Aorta (tissue), 1 donor: Measurements from ENCODE around the genes CCDC85B and FOSL1.

DNA sequence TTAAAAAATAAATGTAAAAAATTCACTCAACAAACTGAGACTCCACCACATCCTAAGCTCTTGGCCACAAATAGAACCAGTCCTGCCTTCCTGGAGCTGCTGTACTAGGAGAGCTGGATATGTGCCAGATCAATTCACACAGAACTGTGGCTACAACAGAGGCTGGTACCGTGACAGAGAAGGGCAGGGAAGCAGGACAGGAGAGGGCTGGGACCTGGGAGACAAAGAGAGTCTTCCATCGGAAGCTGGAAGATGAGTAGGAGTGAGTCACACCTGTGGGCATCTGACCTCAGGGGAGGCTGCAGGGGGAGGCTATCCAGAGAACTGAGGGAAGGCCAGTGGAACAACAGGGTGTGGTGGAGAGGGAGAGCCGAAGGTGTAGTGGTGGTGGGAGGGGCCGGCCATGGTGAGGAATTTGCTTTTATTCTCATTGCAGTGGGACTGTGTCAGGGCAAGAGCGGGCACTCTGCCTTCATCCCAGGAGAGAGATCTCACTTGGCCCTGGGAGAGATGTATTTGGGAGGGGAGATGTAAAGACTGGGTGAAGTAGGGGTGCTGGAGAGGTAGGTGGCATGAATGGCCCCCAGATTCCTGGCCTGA is 1.9 kb upstream of the LTBP3 start:
- PRO-cap = no peak

DNA sequence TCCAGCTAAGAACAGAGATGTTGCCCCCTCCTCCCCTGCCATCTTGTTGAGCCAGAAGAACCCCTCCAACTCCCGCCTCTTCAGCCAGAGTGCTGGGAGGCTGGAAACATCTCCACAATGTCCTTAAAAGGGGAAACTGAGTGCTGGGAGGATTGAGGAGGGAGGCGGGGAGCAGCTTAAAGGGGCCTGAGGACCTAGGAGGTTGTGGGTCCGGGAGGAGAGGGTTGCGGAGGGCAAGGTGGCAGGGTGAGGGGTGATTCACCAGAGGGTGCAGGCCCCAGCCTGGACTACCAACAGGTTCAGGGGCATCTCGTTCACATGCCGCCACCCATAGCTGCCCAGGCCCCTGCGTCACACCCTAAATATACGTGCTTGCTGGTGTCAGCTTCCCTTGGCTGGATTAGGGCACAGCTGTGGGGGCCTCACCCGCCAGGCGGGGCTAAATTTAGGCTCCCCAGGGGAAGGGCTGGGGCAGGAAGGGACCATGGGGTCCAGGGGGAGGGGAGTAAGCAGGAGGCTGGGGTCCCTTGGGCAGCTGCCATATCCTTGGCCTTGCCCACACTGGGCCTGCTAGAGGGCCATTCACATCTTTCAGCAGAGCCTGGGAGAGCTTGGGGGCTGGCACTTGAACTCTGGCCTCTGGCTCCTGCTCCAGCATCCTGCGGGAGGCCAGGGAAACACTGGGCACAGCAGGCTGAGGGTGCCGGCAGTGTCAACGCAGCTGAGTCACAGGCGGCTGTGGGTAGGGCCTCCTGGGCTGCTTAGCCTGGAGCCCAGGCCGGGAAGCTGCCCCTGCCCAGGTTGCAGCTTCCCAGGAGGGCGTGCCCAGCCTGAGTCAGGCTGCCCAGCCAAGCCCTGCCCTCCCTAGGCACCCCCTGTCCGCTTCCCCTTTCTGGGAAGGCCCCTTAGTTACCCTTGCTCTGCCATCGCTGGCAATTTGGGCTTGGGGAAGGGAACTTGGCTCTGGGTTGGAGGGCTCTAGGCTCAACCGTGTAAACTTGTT is 1.3 kb downstream of the EHBP1L1 start:
- PRO-cap = unidirectional peak, minus-strand start at position 42 of the sequence; unidirectional peak, minus-strand start at position 292 of the sequence; unidirectional peak, minus-strand start at position 336 of the sequence; unidirectional peak, minus-strand start at position 682 of the sequence; unidirectional peak, minus-strand start at position 740 of the sequence

DNA sequence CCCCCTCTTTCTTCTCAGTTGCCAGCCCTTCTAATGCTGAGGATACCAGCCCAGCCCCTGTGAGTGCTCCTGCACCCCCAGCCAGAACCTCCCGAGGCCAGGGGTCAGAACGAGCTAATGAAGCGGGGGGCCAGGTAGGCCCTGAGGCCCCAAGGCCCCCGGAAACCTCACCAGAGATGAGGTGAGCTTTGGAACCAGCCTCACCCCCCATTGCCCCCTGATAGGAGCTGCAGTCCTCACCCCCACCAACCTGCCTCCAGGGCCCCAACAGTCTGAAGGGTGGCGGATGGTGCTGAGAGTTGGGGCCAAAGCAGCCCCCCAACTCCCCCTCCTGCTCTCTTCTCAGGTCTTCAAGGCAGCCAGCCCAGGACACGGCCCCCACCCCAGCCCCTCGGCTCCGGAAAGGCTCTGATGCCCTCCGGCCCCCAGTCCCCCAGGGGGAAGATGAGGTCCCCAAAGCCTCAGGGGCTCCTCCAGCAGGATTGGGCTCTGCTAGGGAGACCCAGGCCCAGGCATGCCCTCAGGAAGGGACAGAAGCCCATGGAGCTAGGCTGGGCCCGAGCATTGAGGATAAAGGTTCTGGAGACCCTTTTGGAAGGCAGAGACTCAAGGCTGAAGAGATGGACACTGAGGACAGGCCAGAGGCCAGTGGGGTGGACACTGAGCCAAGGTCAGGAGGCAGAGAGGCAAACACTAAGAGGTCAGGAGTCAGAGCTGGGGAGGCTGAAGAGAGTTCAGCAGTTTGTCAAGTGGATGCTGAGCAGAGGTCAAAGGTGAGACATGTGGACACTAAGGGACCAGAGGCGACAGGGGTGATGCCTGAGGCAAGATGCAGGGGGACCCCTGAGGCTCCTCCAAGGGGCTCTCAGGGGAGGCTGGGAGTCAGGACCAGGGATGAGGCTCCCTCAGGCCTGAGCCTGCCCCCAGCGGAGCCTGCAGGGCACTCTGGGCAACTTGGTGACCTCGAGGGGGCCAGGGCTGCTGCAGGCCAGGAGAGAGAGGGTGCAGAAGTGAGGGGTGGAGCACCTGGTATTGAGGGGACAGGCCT is 5.7 kb downstream of the EHBP1L1 start:
- PRO-cap = no peak

DNA sequence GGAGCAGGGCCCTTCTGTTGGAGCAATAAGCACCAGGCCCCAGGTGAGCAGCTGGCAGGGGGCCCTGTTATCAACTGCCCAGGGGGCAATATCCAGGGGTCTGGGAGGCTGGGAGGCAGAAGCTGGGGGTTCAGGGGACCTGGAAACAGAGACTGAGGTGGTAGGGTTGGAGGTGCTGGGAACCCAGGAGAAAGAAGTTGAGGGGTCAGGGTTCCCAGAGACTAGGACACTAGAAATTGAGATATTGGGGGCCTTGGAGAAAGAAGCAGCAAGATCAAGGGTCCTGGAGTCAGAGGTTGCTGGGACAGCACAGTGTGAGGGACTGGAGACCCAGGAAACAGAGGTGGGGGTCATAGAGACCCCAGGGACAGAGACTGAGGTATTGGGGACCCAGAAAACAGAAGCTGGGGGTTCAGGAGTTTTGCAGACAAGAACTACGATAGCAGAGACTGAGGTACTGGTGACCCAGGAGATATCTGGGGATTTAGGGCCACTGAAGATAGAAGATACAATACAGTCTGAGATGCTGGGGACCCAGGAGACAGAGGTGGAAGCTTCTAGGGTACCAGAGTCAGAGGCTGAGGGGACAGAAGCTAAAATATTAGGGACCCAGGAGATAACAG is 6.5 kb downstream of the EHBP1L1 start:
- PRO-cap = no peak

DNA sequence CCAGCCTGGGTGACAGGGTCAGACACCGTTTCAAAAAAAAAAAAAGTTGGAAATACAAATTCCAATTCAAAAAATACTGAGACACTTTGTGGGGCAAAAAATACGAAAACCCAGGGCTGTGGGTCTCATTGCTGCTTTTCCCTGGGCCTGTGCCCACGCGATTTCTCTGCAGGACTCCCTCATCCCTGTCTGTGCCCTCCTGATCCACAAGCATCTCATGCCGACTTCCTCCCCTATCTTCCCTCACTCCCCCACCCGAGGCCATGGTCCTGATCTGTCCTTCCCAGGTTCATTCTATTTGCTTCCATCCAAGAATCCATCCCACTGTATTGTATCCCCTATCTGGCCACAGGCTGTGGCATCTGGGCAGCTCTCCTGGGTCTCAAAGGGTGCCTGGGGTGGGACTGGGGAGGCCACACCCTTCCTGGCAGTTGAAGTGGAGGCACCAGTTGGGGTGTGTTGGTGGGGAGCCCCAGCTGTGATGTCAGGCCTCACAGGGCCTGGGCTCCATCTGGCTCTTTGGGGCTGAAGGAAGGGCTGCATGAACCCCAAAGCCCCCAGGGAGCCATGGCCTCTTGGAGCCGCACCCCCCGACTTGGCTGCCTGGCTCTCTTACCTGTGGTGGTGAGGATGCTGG is 644 bp downstream of the KCNK7 start:
- PRO-cap = no peak

- PRO-cap = no peak
Observed at GRCh38 chr11:65610601-65610976, 3.4 kb downstream of the MAP3K11 start.

DNA sequence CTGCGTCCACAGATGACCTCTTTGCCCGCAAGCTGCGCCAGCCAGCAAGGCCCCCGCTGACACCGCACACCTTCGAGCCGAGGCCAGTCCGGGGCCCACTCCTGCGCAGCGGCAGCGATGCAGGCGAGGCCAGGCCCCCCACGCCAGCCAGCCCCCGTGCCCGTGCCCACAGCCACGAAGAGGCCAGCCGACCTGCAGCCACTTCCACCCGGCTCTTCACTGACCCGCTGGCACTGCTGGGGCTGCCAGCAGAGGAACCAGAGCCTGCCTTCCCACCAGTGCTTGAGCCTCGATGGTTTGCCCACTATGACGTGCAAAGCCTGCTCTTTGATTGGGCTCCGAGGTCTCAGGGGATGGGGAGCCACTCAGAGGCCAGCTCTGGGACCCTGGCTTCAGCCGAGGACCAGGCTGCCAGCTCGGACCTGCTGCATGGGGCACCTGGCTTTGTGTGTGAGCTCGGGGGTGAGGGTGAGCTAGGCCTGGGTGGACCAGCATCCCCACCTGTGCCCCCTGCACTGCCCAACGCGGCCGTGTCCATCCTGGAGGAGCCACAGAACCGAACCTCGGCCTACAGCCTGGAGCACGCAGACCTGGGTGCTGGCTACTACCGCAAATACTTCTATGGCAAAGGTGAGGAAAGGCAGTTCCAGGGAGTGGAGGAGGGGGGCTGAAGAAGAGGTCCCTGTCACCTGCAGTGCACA is 3.2 kb downstream of the SIPA1 start:
- PRO-cap = no peak

GRCh38 chr11:65641672-65642757 is 4.1 kb downstream of the SIPA1 start:
- PRO-cap = no peak

- PRO-cap = no peak
Observed at GRCh38 chr11:65718421-65719346, 1.9 kb downstream of the RNASEH2C start.

GRCh38 chr11:65781157-65782088 is 647 bp upstream of the AP5B1 start:
- PRO-cap = no peak

GRCh38 chr11:65788272-65788759 is 1.5 kb downstream of the OVOL1 start:
- PRO-cap = no peak

GRCh38 chr11:65850021-65850406 is 8.0 kb downstream of the CFL1 start:
- PRO-cap = no peak

DNA sequence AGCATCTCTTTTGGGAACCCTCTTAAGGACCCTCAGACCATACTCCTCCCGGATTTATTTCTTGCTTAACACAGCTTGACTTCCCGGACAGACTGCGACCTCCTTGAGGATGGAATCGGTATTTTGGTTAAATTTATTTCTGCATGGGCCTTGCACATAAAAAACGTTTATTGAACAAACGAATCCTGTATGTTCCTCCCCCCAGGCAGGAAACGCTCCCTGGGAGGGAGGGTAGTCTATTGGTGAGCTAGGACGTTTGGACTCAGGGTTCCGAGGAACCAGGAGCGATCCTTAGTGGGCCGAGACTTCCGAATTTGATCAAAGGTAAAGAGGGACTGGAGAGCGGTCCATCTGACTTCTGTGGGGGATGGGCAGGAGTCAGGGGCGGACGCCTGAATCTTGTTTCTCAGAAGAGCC is 503 bp upstream of the CCDC85B start:
- PRO-cap = no peak

DNA sequence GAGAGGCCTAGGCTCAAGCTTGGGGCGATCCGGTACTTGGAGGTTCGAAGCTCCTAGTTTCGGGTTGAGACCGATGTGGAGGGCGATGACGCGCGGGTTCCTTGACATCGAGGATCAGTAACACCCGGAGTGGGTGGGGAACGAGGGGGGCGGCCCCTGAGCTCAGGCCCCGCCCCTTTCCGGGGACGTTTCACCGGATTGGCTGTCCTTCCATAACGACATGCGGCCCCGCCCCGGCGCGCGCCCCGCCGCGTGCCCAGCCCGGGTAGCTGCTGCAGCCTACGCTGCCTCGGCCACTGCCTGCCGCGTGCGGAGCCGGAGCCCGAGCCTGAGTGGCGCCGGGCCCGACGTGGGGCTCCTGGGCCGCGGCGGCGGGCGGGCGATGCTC is at the start of gene CCDC85B:
TSS of gene CCDC85B (plus strand) at position 295 of the 388 bp plus-strand sequence.
- PRO-cap = bidirectional peak, plus-strand start at position 296 of the sequence, minus-strand start at position 116 of the sequence

- PRO-cap = no peak
Observed at GRCh38 chr11:65890769-65891614, 519 bp downstream of the CCDC85B start.

DNA sequence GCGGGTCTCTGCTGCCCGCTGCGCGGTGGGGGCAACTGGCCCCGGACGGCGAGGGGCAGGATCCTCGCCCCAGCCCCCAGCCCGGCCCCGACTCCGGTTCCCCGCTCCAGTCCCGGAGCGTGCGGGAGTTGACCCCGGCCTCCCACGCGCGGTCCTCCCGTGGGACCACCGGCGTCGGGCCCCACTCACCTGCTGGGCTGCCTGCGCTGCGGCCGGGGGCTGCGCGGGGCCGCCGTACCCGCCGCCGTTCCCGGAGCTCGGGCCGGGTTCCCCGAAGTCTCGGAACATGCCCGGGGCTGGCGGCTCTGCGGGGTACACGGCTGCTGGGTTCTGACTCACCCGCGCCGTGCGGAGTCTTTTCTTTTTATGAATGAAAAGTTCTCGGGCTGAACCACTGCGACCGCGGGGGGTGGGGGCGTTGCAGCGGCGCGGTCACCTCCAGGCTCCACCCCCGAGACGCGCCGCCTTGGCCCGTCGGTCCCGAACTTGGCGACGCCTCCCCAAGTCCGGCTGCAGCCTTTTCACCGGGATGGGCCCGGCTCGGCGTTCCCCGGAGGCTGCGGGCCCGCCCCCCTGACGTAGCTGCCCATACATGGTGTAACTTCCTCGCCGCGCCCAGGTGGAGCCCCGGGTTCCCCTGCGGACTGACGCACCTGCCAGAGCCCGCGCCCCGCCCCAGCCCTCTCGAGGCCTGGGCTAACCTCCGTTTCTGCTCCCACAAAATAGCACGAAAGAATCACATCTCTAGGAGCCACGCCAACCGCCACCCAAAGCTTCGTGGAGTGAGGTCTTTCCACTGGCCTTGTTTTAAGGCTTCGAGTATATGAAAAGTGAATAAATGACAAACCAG is at the start of gene FOSL1:
TSS of gene FOSL1 (minus strand) at position 337 of the 850 bp plus-strand sequence.
- PRO-cap = unidirectional peak, minus-strand start at position 337 of the sequence

GRCh38 chr11:65967163-65967970 is 5.8 kb downstream of the SART1 start:
- PRO-cap = no peak

- PRO-cap = no peak
Observed at GRCh38 chr11:65979081-65979881, 17.7 kb downstream of the SART1 start.

GRCh38 chr11:66062795-66063219 is 7.3 kb upstream of the PACS1 start:
- PRO-cap = no peak

DNA sequence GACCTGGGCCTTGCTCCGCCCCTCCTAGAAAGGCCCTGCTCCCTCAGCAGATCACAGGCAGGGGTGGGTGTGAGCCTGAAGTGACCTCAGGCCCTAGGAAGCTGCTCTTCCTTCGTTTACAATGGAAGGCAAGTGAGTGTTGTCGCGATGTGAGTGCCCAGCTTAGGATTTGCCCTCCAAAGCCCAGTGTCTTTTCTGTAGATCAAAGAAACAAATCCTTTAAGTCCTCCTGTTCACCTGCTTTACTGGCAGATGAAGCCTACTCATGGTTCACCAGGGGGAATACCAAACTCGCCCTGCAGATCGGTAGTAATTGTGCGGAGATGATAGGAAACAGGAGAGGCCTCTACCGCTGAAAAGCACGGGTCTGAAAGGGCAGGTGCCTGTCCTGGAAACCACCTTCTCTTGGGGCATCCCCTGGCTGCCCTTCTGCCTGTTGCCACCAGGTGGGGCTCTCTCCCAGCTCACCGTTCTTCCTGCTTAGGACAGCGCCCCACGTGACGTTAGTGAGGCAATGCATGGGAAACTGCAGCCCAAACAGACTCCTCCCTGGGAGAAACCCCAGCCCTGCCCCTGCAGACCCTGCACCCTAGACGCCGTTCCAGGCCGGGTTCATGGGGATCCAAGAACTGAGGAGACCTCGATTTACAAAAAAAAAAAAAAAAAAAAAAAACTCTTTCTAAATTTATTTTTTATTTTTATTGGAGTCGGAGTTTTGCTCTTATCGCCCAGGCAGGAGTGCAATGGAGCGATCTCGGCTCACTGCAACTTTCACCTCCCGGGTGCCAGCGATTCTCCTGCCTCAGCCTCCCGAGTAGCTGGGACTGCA is 34.9 kb upstream of the KLC2 start:
- PRO-cap = no peak